H7 (cell line): ENCODE results near the gene MTG1.

DNA sequence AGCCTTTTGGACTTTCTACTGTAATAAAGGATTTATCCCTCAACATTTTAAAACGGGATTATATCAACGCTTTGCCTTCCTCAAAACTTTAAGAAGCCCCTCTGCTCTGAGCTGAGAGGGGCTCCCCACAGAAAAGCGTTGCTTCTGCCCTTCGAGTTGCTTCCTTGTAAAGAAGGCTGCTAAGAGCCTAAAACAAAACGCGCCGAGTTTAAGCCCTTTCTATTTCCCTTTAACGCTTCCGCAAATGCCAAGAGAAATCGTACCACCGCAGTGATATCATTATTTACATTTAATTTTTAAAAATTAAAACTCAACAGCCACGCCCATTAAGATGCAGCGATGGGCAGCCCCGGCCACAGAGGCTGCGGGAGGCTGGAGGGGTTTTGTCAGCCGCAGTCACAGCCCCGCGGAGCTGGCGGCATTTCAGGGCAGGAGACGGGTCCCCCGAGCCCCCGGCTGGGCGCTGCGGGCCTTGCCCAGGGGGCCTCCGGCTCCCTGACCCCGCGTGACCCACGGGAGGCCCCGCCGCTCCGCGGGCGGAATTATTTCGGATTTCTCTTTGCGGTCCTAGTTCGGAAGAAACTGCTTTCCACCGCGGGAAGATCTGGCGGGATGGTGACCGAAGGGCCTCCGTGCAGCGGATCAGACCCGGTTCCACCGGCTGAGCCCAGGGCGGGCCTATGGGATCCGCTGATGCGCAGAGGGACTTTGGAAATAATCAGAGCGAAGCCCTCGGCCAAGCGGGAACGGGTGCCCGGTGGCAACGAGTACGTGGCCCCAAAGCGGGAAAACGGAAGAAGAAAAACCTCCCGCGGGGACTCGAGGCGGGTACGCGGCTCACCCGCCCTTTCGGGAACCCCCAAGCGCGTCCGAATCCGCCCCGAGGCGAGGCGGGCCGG, 2.0 kb downstream of the NKX6-2 start:
- RAMPAGE, long total RNA, result no peak

- RAMPAGE, long total RNA, result no peak
These were observed 1.7 kb upstream of the NKX6-2 start for GRCh38 chr10:132787682-132788100.

DNA sequence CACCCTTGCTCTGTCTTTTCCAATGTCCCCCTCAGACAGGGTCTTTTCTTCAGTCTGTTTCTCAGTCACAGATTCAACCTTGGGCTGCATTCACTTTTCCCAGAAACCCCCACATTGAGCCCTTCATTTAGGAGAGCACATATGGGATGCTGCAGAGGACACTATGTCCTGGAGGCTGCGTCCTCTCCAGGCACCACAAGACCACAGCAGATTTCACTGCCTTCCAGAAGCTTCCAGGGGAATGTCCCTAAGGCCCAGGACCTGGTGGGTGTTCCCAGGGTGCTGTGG, 57.0 kb upstream of the NKX6-2 start:
- RAMPAGE, long total RNA, result no peak

DNA sequence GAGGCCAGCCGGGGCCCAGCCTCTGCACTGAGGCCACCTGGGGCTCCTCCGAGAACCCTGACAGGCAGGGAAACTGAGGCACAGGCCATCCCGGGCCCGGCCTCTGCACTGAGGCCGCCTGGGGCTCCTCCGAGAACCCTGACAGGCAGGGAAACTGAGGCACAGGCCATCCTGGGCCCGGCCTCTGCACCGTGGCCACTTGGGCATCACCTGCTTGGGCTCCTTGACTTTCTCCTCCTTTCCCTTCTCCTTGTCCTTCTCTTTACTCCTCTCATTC, 64.8 kb downstream of the CFAP46 start:
- RAMPAGE, long total RNA, result no peak

- RAMPAGE, long total RNA, result no peak
These were observed 29.9 kb downstream of the CFAP46 start for GRCh38 chr10:132912304-132913020.

DNA sequence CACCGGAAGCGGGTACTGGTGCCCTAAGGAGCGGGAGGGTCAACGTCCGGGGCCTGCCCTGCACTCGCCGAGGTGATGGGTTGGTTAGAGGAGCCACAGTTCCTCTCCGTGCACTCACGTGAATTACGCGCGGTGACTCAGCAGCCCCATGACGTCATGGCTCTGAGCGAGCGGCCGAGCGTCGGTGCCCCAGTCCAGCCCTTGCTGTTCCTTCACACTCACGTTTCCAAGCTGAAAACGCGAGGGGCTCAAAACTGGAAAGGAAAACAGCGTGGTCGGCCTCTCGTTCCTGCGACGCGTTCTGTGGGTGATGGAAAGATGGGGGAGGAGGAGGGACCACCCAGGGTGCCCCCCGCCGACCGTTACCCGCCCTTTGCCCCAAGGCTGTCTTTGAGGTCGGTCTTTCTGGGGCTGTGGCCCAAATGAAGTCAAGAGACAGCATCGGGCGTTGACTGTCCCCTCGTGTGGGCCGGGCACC, 70.3 kb upstream of the CFAP46 start:
- RAMPAGE, long total RNA, result no peak

- RAMPAGE, long total RNA, result no peak
These were observed 65.8 kb upstream of the ADGRA1 start for GRCh38 chr10:133021906-133022416.

DNA sequence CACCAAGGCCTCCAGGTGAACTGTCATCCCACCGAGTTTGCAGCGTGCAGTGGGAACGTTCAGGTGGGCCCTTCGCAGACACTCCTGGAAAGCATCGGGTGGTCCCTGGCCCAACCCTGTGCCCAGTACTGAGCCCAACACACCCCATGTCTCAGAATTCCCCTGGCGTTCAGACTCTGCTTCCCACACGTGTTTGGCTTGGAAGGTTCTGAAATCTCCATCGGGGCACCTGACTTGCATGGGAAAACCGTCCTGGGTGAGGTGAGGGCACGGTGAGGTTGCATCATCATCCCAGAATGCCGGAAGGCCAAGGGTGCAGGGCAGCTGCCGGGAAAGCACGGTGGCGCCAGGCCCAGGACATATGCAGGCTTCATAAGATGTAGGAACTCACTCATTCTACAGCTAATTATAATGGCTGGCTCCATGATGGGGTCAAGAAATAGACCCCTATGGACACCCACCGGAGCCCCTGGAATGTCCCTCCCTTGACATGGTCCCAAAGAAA, 2.1 kb downstream of the KNDC1 start:
- RAMPAGE, long total RNA, result no peak

- RAMPAGE, long total RNA, result no peak
These were observed 10.2 kb upstream of the UTF1 start for GRCh38 chr10:133219746-133220220.

GRCh38 chr10:133230381-133230845, 396 bp downstream of the UTF1 start:
- RAMPAGE, long total RNA, result no peak

GRCh38 chr10:133235234-133235842, 2.3 kb upstream of the VENTX start:
- RAMPAGE, long total RNA, result start-site peak on the plus strand at chr10:133235740-133235804, 17 reads

- RAMPAGE, long total RNA, result no peak
These were observed 791 bp upstream of the VENTX start for GRCh38 chr10:133236802-133237326.

- RAMPAGE, long total RNA, result no peak
These were observed 12.1 kb downstream of the ADAM8 start for GRCh38 chr10:133264270-133265226.

DNA sequence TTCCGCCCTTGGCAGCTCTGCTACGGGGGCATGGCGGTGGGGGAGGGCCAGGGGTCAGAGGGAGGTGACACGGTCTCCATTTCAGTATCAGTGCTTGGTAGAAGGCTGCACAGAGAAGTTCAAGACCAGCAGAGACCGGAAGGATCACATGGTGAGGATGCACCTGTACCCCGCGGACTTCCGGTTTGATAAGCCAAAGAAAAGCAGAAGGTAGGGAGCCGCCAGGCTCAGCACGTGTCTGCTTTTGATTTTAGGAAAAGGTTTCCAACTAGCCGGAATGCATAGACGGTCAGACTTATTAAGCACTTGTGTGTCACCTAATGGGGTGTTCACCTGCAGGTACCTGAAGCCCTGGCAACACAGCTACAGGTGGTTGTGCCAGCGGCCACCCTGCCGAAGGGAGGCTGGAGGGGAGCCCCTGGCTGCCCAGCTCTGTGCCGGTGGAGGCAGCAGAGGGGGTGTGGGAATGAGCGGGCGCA, 1.4 kb downstream of the ZNF511 start:
- RAMPAGE, long total RNA, result start-site peak on the plus strand centred at position 131 of the sequence, 38 bp wide, 9 reads

GRCh38 chr10:133344373-133344882, 2.7 kb upstream of the PRAP1 start:
- RAMPAGE, long total RNA, result no peak

DNA sequence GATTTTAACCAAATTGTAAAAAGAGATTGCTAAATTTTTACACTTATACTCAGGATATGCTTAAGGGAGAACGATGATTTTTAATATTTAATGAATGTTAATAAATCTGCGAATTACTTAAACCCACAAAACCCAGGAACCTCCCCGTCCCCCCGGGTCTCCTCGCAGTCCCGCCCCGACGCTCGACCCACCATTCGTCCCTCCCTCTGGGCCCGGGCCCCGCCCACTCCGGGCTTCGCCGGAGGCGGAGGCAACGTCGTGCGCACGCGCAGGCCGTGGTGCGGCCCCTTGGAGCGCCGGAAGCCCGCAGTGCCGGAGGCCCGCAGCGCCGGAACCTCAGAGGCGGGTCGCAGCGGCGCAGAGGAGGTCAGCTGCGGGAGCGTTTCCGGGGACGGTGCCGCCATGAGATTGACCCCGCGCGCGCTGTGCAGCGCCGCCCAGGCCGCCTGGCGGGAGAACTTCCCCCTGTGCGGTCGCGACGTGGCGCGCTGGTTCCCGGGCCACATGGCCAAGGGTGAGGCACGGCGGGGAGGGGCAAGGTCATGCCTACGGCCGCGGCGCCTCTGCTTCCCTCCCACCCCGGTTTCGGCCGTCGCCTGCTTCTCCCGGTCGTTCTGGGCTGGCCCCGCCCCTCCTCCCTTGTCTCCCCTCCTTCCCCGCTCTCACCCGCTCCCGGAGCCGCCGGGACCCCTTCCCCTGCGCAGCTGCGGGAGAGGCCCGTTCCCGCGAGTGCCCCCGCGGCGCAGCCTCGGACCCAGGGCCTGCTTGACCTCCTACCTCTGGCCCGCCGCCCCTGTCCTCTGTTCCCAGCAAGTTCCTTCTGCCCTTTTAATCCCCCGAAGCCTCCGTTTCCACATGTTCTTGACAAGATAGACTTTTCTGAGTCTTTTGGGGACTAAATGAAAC, at the start of gene MTG1:
Gene MTG1 (plus strand): TSS at position 339 of the 906 bp plus-strand sequence.
- RAMPAGE, long total RNA, result start-site peak on the plus strand centred at position 387 of the sequence, 28 bp wide, 280 reads

GRCh38 chr10:133459811-133460466, 6.2 kb downstream of the SCART1 start:
- RAMPAGE, long total RNA, result no peak

- RAMPAGE, long total RNA, result no peak
These were observed 15.5 kb upstream of the CYP2E1 start for GRCh38 chr10:133511720-133512078.

DNA sequence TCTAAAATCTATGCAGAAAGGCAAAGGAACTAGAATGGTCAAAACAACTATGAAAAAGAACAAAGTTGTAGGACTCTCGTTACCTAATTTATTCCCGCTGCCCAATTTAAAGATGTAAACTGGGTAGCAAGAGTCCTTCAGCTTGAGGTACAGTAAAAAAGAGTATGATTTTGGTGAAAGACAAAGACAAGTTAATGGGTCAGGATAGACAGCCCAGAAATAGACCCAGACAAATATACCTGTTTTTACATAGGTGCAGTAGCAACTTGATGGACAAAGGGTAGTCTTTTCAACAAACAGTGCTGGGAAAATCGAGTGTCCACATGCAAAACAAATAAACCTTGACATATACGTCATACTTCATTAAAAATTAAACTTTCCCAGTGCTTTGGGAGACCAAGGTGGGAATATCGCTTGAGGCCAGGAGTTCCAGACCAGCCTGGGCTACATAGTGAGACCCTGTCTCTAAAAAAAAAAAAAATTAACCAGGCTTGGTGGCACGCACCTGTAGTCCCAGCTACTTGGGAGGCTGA, 12.1 kb upstream of the CYP2E1 start:
- RAMPAGE, long total RNA, result no peak